ENCODE measurements around the genes MAP3K13 and ADIPOQ.

DNA sequence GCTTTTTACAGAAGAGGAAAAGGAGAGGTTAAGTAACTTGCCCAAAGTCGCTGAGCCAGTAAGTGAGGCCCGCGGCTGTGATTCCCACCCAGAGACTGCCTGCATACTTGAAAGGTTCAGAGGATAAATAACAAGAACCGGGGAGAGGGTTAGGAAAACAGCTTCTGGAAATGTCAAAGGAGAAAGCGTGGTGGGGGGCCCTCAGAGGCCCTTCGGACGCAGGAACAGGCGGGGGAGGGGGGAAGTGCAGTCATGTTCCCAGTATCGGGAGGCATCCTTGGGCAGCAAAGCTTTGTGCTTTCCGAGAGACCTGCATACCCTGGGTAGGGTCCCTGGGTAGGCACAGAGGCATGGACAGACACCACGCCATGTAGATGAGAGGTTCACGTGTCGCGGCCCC is 21.4 kb downstream of the EPHB3 start:
CAGE:
- cytosol, long polyA minus RNA = no peak
- cytosol, long polyA plus RNA = no peak
- long polyA plus RNA = no peak
- nucleus, long polyA minus RNA = no peak
- nucleus, long polyA plus RNA = no peak

CAGE:
- cytosol, long polyA minus RNA = no peak
- cytosol, long polyA plus RNA = no peak
- long polyA plus RNA = no peak
- nucleus, long polyA minus RNA = no peak
- nucleus, long polyA plus RNA = no peak
Measured at GRCh38 chr3:185154132-185154496, 1.3 kb upstream of the C3orf70 start.

CAGE:
- cytosol, long polyA minus RNA = no peak
- cytosol, long polyA plus RNA = no peak
- long polyA plus RNA = no peak
- nucleus, long polyA minus RNA = no peak
- nucleus, long polyA plus RNA = no peak
Measured at GRCh38 chr3:185330722-185331095, 32.2 kb upstream of the MAP3K13 start.

DNA sequence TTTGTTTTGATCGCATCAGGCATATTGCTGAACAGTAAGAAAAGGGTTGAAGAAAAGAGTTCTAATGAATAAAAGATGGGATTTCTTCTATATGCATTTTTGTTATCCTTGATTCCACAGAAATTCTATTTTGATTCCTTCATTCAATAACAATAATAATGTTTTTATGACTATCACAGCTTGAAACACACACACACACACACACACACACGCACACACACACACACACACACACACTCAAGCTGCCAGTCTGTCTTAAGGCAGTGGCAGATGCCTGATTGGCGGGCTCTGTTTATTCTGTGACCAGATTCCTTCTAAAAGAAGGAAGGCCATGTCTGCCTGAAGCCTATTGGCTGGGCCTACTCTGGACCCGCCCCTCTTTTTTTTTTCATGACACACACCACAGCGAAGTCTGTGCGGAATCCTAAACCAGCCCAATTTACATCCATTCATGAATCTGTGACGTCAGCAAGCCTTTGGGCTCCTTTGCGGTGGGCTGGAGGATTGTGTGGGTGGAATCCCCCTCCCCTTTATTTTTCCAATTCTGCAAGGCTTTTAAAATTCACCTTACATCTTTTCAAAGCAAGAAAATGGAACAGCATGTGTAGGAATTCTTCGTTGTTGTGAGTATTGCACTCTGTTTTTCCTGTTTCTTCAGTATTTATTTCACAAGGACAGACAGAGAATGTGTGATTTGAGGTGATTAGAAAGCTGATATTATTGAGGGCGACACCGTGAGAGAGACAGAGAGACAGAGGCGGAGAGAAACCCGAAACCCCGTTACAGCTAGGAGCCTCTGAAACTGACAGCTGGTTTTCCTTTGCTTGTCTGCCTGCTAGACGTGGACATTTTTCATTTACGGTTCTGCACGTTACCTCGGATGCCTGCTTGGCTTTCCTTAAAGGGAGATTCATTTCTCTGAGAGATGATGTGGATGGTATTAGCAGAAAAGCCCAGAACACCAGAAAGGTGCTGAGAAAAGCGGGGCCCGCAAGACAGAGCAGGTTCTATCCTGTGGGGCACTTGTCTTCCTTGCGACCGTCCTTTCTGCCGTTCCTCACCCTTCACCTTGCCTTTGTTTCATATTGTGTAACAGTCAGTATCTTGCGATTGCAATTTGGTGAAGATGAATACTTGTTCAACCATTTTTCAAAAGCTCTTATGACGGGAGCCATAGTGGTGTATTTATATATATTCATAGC is at the start of gene MAP3K13:
Gene MAP3K13 (plus strand): TSS at position 391 of the 1,202 bp plus-strand sequence.
CAGE:
- cytosol, long polyA minus RNA = no peak
- cytosol, long polyA plus RNA = no peak
- long polyA plus RNA = no peak
- nucleus, long polyA minus RNA = no peak
- nucleus, long polyA plus RNA = no peak

DNA sequence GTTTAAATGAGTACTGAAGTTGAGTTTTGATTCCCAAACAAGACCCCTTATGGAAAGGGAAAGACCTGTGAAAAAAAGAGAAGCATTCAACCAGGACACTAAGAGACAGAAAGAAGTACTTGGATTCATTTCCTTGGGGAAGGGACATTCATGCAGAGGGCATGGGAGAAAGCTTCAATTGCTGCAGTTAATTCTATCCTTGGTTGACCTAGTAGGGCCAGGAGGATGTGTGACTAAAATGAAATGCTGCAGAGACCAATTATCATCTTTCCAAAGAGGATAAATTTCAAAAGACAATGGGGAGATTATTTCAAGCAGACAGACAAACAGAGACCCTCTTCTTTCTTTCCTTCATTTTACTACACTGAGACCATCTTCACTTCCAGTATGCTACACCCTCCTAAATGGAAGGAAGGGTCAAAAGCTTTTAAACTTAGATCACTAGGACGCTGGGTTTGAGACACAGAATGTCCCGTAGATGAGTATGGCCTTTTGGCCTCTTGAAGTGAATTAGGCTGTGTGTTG is 59.7 kb downstream of the TMEM41A start:
CAGE:
- cytosol, long polyA minus RNA = no peak
- cytosol, long polyA plus RNA = no peak
- long polyA plus RNA = no peak
- nucleus, long polyA minus RNA = no peak
- nucleus, long polyA plus RNA = no peak

CAGE:
- cytosol, long polyA minus RNA = no peak
- cytosol, long polyA plus RNA = no peak
- long polyA plus RNA = no peak
- nucleus, long polyA minus RNA = no peak
- nucleus, long polyA plus RNA = no peak
Measured at GRCh38 chr3:185504558-185505046, 5.8 kb upstream of the TMEM41A start.

GRCh38 chr3:185561961-185562520 is 9.7 kb upstream of the LIPH start:
CAGE:
- cytosol, long polyA minus RNA = no peak
- cytosol, long polyA plus RNA = no peak
- long polyA plus RNA = no peak
- nucleus, long polyA minus RNA = no peak
- nucleus, long polyA plus RNA = no peak

CAGE:
- cytosol, long polyA minus RNA = no peak
- cytosol, long polyA plus RNA = no peak
- long polyA plus RNA = no peak
- nucleus, long polyA minus RNA = start-site peak on the minus strand at chr3:185645712-185645734, 17 reads
- nucleus, long polyA plus RNA = no peak
Measured at GRCh38 chr3:185645088-185645968, 59.2 kb downstream of the SENP2 start.

DNA sequence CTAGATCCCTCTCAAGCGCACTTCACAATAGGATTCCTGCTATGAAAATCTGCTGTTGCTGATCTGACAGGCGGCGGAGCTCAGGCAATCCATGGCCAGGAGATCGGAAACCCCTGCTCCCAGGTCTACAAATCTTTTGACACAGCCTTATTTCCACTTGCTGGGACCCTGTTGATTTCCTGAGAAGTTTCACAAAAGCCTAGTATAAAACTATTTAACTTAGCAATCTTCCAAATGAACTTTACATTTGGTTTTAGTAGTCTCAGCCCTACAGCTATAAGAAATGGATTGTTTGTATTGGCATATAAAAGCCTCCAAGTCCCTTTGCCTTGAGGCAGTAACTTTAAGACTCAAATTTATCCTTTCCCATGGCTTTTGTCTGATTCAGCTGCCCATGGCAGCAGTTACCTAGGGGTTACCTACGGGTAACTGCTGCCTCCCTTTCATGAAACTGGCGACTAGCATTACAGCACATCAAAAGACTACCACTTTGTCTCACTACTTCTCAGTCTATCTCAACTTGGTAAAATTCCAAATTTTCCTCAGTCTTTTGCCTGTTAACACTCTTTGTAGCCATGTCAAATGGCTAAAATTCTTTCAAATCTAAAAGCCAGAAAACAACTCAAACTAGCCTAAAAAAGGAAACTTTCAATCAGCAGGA is 22.6 kb downstream of the TRA2B start:
CAGE:
- cytosol, long polyA minus RNA = no peak
- cytosol, long polyA plus RNA = no peak
- long polyA plus RNA = no peak
- nucleus, long polyA minus RNA = no peak
- nucleus, long polyA plus RNA = no peak

CAGE:
- cytosol, long polyA minus RNA = no peak
- cytosol, long polyA plus RNA = no peak
- long polyA plus RNA = no peak
- nucleus, long polyA minus RNA = start-site peak on the minus strand at chr3:185916543-185916611, 8 reads
- nucleus, long polyA plus RNA = no peak
Measured at GRCh38 chr3:185915712-185916658, 21.8 kb downstream of the TRA2B start.

DNA sequence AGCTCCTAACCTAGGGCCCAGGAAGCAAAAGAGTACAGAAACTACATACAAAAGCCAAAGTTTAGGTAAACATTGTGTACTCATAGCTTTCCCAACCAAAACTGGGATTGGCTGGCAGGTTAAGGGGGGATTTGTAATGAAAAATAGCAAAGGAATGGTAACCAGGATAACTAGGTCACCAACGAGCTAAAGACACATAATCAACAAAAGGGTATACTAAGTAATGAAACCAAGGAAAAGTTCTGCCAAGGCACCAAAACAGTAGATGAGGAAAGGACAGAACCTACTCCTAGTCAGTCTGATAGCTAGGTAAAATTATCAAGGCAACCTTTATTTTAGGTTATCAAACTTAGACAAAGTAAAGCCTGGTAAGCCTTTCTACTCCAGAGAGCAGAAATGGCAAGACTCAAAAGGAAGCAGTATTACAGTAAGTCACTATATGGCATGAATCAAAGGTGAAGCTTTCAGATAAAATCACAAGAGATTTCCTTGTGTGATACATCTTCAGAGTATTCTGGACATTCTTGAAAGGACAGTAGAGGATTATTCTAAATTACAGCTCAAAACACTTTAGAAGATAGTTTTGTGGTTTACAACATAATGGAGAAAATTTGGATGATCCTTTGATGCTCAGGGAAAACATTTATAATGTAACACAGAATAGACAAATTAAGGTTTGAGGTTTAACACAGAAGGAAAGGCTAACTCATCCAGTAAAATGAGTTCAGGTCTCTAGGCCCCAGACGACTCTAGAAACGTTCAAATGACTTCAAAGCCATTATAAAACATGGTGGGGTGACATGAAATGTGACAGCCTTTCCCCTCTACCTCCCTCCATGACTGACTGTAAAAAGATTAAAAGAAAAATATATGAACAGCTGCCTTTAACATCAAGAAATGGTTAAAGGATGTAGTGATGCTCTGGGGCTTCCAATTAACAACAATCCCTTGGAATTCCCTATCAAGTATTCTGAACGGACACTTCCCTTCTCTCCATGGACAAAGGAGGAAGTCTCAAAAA is 9.9 kb downstream of the TRA2B start:
CAGE:
- cytosol, long polyA minus RNA = no peak
- cytosol, long polyA plus RNA = no peak
- long polyA plus RNA = no peak
- nucleus, long polyA minus RNA = no peak
- nucleus, long polyA plus RNA = no peak

CAGE:
- cytosol, long polyA minus RNA = start-site peak on the minus strand at chr3:186047246-186047259, 10 reads; start-site peak on the minus strand at chr3:186047420-186047429, 7 reads
- cytosol, long polyA plus RNA = no peak
- long polyA plus RNA = no peak
- nucleus, long polyA minus RNA = no peak
- nucleus, long polyA plus RNA = no peak
Measured at GRCh38 chr3:186046784-186047646, 61.9 kb downstream of the ETV5 start.

CAGE:
- cytosol, long polyA minus RNA = no peak
- cytosol, long polyA plus RNA = no peak
- long polyA plus RNA = no peak
- nucleus, long polyA minus RNA = no peak
- nucleus, long polyA plus RNA = no peak
Measured at GRCh38 chr3:186109331-186110482, 818 bp upstream of the ETV5 start.

CAGE:
- cytosol, long polyA minus RNA = no peak
- cytosol, long polyA plus RNA = no peak
- long polyA plus RNA = no peak
- nucleus, long polyA minus RNA = no peak
- nucleus, long polyA plus RNA = no peak
Measured at GRCh38 chr3:186185077-186185448, 76.2 kb upstream of the ETV5 start.

GRCh38 chr3:186361229-186361503 is 868 bp downstream of the DGKG start:
CAGE:
- cytosol, long polyA minus RNA = no peak
- cytosol, long polyA plus RNA = no peak
- long polyA plus RNA = no peak
- nucleus, long polyA minus RNA = no peak
- nucleus, long polyA plus RNA = no peak

DNA sequence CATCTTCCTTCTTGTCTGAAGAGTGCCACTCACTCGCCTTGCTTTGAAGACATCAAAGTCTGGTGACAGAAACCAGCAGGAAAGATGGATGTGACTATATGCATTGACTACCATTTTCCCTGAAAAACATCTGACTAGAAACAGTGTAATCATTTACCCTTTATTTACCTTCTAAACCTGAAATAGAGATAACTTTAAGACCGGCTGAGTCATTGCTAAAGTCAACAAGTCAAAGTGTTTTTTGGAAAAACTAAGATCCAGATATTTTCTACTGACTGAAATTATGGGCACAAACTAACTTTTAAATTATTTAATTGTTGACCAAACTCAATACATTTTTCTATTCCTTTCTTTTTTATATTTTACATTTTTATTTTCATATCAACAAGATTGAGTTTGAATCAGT is 6.6 kb upstream of the AHSG start:
CAGE:
- cytosol, long polyA minus RNA = no peak
- cytosol, long polyA plus RNA = no peak
- long polyA plus RNA = no peak
- nucleus, long polyA minus RNA = no peak
- nucleus, long polyA plus RNA = no peak

GRCh38 chr3:186618358-186618893 is 5.6 kb downstream of the AHSG start:
CAGE:
- cytosol, long polyA minus RNA = no peak
- cytosol, long polyA plus RNA = no peak
- long polyA plus RNA = no peak
- nucleus, long polyA minus RNA = no peak
- nucleus, long polyA plus RNA = no peak

GRCh38 chr3:186745971-186746385 is 28.8 kb downstream of the KNG1 start:
CAGE:
- cytosol, long polyA minus RNA = no peak
- cytosol, long polyA plus RNA = no peak
- long polyA plus RNA = no peak
- nucleus, long polyA minus RNA = no peak
- nucleus, long polyA plus RNA = no peak

DNA sequence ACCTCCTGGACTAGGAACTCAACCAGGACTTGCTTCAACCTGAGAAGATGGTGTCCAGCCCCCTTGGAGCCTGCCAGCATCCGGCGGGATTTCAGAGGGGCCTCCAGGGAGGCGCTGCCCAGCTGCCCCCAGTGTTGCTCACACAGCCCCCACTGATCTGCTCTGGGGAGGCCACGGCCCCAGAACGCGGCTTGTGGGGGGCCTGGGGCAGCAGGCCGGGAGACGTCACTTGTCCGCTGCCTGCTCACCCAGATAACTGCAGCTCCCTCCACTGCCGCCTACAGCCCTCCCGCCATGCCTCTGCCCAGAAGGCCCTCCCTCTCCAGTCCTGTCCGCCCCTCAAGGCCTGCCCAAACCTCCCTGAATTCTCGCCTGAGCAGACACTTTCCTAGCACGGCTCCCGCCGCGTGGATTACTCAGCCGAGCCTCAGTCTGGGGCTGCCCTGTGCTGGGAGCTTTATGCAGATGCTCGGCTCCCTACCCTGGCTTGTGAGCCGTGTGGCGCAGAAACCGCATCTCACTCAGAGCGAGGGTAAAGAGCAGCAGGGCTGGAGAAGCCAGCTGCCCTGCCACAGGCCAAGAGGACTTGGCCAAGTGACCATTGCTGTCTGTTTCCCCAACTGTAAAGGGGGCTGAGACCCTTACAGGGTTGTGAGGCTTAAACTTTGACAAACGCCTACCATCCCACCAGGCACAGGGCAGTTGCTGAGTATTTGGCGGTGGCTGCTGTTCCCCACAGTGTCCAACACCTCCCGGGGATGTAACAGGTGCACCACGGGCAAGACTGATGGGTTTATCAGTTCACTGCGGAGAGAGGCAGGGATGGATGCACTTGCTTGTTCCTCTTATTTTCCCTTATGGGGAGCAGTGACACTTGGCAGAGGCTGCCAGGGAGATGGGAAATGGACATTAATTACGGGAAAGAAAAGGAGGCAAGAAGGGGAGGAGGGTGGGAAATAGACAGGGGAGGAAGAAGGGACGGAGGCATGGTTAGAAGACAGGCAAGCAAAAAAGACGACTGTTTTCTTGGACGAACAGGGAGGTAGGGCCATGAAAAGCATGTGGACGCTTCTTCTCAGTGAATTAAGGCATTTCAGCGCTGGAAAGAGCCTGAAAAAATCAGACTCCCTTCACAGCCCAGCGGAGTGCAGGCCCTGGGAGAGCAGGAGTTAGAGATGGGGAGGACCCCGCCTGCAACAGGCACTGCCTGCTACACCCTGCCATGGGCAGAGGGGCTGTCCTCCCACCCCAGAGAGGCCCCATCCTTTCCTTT is 16.8 kb upstream of the ADIPOQ start:
CAGE:
- cytosol, long polyA minus RNA = no peak
- cytosol, long polyA plus RNA = no peak
- long polyA plus RNA = no peak
- nucleus, long polyA minus RNA = no peak
- nucleus, long polyA plus RNA = no peak

DNA sequence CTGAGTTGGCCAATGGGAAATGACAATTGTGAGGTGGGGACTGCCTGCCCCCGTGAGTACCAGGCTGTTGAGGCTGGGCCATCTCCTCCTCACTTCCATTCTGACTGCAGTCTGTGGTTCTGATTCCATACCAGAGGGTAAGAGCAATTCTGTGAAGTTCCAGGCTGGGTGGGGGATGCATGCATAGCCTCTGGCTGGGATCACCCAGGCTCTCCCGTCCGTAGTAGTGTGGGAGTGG is at the start of gene ADIPOQ:
Gene ADIPOQ (plus strand): TSS at position 98 of the 238 bp plus-strand sequence.
CAGE:
- cytosol, long polyA minus RNA = no peak
- cytosol, long polyA plus RNA = no peak
- long polyA plus RNA = no peak
- nucleus, long polyA minus RNA = no peak
- nucleus, long polyA plus RNA = no peak

Data from keratinocyte (primary cell).